NCI-H460 (cell line): ENCODE data around the gene C4orf51.

GRCh38 chr4:143545845-143546235, 32.3 kb downstream of the SMARCA5 start:
RAMPAGE:
- cytosol, long total RNA: no peak
- long total RNA: no peak
- nucleus, long total RNA: no peak

DNA sequence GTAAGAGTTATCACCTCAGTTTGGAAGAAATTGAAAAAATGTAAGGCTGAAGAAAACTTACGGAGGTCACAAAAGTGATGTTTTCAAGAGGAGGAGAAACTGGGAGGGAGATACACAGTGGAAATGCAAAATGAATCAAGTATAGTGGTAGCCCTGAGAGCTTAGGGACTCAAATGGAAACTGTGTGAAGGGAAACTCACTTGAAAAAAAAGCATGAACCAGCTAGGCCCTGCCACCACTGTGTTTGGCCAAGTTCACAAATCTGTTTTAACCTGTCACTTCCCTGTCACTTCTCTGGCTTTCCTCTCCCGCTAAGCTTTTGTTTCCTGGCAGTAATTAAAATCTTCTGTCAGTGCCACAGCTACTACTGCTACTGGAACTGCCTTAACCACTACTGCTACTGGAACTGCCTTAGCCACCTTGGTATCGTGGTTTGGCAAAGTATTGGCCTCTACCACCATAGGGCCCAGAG, 41.3 kb downstream of the SMARCA5 start:
RAMPAGE:
- cytosol, long total RNA: no peak
- long total RNA: no peak
- nucleus, long total RNA: no peak

DNA sequence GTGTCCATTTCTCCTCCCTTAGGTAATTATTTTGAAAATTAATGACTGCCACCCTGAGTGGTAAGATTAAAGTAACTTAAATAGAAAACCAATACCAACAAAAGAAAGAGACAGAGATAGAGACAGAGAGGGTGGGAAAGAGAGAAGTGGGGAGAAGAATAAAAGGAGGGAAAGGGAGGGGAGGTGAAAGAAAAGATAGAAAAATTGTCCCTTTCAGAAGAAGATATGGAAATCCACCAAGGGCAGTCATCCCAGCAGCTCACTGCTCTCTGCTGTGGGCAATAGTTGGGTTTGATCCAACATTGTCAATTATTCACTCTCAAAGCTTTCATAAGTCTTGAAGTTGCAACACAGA, 62.5 kb upstream of the HHIP start:
RAMPAGE:
- cytosol, long total RNA: no peak
- long total RNA: no peak
- nucleus, long total RNA: no peak

RAMPAGE:
- cytosol, long total RNA: no peak
- long total RNA: no peak
- nucleus, long total RNA: no peak
These were observed 566 bp downstream of the HHIP start for GRCh38 chr4:144646436-144647007.

DNA sequence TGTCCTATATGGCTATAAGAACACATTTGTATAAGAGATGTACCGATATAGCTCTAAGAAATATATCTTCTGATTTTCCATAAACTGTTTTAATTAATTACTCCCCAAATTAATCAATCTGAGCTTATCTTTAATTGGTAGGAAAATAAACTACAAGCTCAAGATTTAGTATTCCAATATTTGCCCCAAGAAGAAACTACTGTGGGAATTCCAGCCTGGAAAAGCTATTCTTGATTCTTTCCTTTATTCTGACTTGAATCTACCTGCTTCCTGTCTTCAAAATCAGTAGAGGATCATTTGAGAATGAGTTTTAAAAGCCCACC, 136.9 kb downstream of the HHIP start:
RAMPAGE:
- cytosol, long total RNA: no peak
- long total RNA: no peak
- nucleus, long total RNA: no peak

GRCh38 chr4:145177442-145177790, 3.0 kb downstream of the OTUD4 start:
RAMPAGE:
- cytosol, long total RNA: no peak
- long total RNA: no peak
- nucleus, long total RNA: no peak

GRCh38 chr4:145514442-145514905, 32.8 kb downstream of the SMAD1 start:
RAMPAGE:
- cytosol, long total RNA: no peak
- long total RNA: no peak
- nucleus, long total RNA: no peak

DNA sequence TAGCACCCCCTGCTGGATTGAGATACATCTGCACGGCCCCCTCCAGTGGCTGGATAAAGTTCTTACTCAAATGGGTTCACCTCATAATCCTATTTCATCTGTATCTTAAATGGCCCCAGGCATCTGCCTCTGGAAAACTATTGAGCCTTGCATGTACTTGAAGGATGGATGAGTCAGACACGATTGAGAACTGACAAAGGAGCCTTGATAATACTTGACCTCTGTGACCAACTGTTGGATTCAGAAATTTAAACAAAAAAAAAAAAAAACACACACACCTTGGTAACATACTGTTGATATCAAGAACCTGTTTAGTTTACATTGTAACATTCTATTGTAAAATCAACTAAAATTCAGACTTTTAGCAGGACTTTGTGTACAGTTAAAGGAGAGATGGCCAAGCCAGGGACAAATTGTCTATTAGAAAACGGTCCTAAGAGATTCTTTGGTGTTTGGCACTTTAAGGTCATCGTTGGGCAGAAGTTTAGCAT, 61.3 kb upstream of the MMAA start:
RAMPAGE:
- cytosol, long total RNA: no peak
- long total RNA: no peak
- nucleus, long total RNA: no peak

DNA sequence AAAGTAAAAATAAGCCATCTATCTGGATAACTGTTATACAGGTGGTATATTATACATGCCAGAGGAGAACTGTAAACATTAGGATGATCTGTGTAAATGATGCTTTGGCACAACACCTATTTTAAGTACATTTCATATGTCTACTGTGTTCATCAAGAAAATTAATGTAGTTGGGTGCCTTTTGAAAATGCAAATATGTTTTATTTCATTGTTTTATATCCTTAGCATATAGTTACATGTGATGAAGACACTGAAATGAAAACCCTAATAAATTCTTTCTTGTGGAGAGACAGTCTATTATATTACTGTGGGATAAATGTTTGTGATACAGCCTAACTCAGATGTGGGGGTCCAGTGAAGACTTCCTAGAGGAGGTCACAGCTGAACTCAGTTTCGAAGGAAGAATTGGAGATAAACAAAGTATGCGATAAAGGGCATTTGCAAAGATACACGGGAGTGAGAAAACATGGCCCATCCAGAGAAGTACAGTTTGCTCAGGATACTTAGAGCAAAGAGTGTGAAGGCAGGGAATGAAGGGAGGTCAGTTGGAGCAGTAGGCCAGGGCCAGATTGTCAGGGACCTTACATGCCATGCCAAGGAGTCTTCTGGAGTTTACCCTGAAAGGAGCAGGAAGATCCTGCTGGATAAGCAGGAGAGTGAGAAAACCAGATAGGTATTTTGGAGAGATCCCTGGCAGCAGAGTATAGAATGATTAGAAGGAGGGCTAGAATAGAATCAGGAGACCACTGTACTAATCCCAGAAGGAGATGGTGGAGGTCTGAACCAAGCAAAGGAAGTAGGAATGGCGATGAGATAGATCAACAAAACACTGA, 27.4 kb downstream of the MMAA start:
RAMPAGE:
- cytosol, long total RNA: no peak
- long total RNA: no peak
- nucleus, long total RNA: no peak

RAMPAGE:
- cytosol, long total RNA: no peak
- long total RNA: no peak
- nucleus, long total RNA: no peak
These were observed at the start of gene C4orf51 for GRCh38 chr4:145679927-145680803. TSS of gene C4orf51 (plus strand) at chr4:145680146.

GRCh38 chr4:145805487-145806158, 125.7 kb downstream of the C4orf51 start:
RAMPAGE:
- cytosol, long total RNA: no peak
- long total RNA: no peak
- nucleus, long total RNA: no peak

DNA sequence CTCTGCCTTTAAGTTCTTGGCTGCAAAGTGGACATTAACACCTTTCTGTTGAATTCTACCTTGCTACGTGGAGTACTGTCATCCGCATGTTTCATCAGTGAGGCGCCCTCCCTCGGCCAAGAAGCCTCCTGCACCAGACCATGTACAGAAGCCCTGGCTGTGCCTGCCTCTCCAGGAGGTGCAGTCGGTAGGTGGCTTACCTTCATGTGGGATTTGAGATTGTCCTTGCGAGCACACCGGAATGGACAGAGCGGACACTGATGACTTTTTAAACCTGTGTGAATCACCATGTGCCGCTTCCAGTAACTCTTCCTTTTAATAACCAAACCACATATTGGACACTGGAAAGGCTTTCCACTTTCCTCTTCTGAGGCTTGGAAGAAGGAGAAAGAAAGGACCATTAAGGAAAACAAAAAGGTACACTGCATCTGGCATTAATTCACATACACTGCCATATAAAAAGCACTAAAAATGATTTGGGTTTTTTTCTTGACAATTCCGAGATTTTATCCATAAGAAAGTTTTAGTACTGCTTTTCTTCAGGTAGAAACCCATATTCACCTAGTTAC, 46.5 kb downstream of the ZNF827 start:
RAMPAGE:
- cytosol, long total RNA: no peak
- long total RNA: no peak
- nucleus, long total RNA: no peak

DNA sequence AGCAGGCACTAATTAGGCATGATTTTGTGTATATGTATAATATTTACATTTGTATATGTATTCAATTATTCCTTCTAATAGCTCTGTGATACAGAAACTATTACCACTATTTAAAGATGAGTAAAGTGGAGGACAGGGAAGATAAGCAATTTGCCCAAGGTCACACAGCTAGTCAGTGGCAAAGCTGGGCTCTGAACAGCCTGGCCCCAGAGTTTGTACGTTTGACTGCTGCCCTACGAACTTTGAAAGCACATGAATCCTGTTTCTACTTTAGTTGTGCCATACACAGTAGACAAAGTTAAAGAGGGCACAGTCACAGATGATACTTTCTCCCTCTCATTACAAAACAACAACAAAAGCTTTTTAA, 8.9 kb downstream of the ZNF827 start:
RAMPAGE:
- cytosol, long total RNA: no peak
- long total RNA: no peak
- nucleus, long total RNA: no peak

GRCh38 chr4:147057674-147057873, 111.9 kb upstream of the TTC29 start:
RAMPAGE:
- cytosol, long total RNA: no peak
- long total RNA: no peak
- nucleus, long total RNA: no peak

DNA sequence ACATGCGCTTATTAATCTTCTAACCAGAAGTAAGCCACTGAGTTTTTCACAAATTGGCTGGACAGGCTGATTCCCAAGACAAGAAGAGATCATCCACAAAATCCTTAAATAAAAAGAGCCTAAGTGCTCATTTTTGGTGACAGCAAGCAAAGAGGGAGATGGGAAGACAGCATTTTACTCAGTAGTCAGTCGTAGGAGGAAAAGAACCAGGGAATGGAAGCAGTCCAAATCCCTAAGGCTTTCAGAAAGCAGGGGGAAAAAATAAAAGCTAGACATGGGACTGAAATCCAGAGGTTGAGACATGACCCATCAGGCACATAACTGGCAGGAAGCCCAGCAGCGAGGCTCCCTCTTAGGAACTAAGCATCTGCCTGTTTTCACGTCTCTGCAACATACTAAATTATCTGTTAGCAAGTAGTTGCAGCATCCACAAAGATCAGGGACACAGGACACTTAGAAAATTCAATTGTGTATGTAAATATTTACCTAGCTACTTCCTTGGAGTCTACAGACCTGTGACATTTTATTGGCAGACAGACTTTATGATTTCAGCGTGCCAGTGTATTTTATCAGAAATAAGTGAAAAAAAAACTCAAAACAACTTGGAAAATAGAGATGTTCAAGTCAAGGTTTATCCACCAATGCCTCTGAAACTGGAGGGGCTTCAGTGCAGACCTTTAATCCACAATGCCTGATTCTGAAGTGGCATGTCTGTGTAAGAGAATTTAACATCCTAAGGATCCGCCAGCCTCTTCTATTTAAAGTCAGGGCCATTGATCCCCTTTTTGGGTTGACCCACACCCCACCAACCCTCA, 117.9 kb upstream of the EDNRA start:
RAMPAGE:
- cytosol, long total RNA: no peak
- long total RNA: no peak
- nucleus, long total RNA: no peak

DNA sequence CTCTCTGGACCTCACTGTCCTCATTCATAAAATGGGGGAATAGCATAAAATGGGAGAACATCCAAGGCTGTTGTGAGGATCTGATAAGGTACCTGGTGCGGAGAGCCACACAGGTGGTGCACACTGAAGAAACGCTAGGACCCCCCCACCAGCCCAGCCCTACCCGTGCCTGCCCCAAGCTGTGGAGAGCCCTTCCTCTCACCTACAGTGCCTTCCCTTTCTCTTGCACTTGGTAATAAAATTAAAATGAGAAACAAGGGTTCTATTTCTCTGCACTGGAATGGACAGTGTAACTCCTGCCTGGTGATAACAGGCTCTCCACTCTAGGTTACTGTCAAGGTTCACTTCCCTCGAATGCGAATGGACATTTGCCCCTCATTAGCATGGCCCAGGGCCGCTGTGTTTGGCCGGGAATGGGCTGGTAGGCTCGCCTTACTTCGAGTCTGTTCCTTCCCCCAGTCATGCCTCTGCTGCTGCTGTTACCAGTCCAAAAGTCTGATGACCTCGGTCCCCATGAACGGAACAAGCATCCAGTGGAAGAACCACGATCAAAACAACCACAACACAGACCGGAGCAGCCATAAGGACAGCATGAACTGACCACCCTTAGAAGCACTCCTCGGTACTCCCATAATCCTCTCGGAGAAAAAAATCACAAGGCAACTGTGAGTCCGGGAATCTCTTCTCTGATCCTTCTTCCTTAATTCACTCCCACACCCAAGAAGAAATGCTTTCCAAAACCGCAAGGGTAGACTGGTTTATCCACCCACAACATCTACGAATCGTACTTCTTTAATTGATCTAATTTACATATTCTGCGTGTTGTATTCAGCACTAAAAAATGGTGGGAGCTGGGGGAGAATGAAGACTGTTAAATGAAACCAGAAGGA, 61.4 kb downstream of the EDNRA start:
RAMPAGE:
- cytosol, long total RNA: no peak
- long total RNA: no peak
- nucleus, long total RNA: no peak

DNA sequence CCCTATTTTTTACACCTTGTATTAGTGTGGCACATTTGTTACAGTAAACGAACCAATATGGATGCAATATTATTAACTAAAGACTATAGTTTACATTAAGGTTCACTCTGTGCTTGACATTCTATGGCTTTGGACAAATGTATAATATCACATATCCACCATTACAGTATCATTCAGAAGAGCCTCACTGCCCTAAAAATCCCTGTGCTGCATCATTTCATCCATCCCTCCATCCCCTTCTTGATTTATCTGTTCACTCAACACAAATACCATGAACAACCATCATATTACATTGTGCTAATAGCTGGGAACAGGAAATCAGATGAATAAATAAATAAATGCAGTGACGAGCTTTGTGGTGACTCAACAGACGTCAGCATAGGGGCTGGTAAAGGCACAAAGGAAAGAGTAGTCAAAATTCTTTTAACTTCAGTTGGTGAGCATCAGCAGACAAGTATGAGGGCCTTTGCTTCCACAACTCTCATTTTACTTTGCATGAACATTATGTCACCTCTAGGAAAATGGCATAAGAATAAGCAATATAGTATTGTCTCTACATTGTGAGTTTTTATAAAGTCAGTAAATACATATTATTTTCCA, 65.4 kb downstream of the EDNRA start:
RAMPAGE:
- cytosol, long total RNA: no peak
- long total RNA: no peak
- nucleus, long total RNA: no peak

RAMPAGE:
- cytosol, long total RNA: no peak
- long total RNA: no peak
- nucleus, long total RNA: no peak
These were observed 10.3 kb downstream of the PRMT9 start for GRCh38 chr4:147673481-147674197.

RAMPAGE:
- cytosol, long total RNA: no peak
- long total RNA: no peak
- nucleus, long total RNA: no peak
These were observed 1.9 kb downstream of the ARHGAP10 start for GRCh38 chr4:147733537-147734531.

GRCh38 chr4:147776893-147777093, 44.9 kb downstream of the ARHGAP10 start:
RAMPAGE:
- cytosol, long total RNA: no peak
- long total RNA: no peak
- nucleus, long total RNA: no peak